Mononuclear cell (primary cell): ENCODE measurements around a stretch of chr7.

DNA sequence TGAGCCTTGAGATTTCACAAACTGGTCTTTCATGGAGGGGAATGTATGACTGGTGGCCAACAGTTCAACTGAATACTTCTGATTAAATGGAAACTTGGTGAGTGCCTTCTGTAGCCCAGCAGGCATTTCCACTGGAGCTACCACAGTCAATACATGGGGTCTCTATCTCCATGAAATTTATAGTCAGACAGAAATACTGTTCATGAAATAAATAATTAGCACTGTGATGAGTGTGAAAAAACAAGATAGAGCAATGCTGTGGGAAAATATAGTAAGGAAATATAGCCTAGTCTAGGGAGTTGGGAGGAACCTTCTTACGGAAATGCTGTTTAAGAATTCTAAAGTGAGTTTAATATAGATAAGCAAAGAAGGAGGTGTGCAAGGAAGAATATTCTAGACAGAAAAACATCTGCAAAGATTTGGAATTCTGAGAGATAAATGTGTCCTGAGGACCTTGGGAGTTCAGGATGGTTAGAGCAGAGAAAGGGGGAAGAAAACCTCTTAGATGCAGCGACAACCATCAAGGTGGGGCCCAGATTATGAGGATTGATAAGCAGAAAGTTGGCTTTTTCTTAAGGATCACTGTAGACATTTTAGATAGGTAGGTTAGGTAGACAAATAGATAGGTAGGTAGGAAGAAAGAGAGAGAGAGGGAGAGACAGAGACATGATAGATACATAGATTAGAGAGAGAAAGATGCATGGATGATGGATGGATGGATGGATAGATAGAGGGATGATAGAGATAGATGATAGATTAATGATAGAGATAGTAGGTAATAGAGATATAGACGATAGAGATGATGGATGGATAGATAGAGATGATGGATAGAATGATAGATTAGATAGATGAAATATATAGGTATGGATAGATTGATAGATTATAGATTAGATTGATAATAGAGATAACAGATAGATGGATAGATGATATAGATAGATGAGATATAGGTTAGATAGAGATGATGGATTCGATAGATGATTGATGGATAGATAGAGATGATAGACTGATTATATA, 447.6 kb downstream of the GALNT17 start:
- RRBS: no CpG with 5 or more reads among the region's 4 CpGs

DNA sequence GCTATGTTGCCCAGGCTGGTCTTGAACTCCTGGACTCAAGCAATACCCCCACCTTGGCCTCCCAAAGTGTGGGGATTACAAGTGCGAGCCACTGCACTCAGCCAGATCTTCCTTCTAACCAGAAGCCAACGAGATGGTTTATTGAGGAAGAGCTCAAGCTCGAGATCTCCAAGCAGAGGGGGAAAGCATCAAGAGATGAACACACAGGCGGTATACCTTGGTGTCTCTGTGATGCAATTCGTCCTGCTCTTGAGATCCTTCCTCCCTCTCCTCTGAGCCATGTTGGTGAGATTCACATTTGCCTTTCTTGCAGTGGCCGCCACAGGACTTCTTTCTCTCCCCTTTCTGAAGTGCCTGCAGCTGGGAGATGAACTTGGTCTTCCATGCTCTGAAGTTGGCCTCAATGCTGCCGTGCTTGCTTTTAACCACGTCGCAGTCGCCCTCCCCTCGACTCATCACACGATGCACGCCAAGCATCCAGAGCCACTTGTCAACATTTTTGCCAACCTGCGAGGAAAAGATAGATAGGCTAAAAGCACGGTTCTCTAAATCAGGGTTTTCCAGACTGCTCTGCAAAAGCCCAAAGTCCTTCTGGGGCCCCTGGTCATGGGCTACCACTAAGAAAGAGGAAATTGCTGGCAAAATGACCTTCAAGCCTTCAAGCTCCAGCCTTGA, 21.0 kb downstream of the TYW1B start:
- RRBS: no CpG with 5 or more reads among the region's 15 CpGs

DNA sequence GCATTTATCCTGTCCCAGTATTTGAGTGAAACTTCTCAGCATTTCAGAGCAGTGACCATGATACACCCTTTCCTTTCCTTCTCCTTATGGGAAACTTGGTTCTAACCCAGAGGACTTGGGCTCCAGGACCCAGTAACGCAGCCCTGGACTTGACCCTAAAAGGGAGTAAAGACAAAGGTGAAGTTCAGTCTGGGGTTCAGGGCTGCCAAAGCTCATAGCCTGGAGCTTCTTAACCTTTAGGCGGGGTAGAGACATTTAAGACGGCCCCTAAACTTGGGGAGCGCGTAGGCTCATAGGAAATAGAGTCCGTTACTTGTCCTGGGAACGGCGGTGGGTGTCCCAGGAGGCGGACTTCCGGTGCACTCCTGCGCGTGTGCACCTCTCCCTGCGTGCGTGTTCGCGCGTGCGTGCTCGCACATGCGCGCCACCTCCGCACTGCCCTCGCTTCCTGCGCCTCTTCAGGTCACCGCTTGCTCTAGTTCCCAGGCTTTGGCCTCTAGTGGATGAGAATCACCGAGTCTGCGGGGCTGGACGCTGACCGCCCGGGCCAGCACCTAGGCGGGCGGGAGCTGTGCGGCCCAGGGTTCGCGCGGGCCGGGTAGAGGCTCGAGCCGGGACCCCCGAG, 45.9 kb upstream of the POM121 start:
- RRBS: no CpG with 5 or more reads among the region's 40 CpGs

DNA sequence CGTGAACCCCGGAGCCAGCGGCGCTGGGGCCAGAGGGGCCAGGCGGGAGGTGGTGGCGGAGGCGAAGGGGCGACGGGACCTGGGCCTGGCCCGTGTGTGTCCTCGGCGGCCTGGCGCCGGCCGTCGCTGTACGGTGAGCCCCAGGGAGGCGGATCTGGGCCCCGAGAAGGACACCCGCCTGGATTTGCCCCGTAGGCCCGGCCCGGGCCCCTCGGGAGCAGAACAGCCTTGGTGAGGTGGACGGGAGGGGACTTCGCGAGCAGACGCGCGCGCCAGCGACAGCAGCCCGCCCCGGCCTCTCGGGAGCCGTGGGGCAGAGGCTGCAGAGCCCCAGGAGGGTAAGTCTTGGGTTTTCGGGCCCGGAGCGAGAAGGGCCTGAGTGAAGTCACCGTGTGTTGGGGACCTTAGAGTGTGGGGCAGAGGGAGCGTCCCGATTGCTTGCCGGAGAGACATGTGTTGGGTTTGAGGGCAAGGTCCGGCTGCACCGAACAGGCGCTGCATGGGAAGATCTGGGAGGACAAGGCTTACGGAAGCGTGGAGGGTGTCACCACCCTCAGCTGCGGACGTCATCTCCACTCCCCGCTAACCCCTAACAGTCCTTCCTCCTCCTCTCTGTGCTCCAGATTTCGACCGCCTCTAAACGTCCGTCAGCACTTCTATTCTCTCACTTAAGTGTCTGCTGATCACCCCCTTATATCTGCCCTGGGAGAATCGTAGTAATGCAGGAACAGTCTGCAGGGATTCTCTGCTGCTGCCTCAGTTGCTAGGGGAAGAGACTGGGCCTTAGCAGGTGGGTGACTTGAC, 45.1 kb upstream of the POM121 start:
- RRBS: no CpG with 5 or more reads among the region's 56 CpGs

DNA sequence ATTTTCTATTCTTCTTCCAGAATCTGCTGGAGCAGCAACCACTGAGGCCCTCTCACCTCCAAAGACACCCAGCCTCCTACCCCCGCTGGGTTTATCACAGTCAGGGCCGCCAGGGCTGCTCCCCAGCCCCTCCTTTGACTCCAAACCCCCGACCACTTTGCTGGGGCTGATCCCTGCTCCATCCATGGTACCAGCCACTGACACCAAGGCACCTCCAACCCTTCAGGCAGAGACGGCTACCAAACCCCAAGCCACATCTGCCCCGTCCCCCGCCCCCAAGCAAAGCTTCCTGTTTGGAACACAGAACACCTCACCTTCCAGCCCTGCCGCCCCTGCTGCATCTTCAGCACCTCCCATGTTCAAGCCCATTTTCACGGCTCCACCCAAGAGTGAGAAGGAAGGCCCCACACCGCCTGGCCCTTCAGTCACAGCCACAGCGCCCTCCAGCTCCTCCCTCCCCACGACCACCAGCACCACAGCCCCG, 17.0 kb downstream of the POM121 start:
- RRBS: no CpG with 5 or more reads among the region's 12 CpGs

DNA sequence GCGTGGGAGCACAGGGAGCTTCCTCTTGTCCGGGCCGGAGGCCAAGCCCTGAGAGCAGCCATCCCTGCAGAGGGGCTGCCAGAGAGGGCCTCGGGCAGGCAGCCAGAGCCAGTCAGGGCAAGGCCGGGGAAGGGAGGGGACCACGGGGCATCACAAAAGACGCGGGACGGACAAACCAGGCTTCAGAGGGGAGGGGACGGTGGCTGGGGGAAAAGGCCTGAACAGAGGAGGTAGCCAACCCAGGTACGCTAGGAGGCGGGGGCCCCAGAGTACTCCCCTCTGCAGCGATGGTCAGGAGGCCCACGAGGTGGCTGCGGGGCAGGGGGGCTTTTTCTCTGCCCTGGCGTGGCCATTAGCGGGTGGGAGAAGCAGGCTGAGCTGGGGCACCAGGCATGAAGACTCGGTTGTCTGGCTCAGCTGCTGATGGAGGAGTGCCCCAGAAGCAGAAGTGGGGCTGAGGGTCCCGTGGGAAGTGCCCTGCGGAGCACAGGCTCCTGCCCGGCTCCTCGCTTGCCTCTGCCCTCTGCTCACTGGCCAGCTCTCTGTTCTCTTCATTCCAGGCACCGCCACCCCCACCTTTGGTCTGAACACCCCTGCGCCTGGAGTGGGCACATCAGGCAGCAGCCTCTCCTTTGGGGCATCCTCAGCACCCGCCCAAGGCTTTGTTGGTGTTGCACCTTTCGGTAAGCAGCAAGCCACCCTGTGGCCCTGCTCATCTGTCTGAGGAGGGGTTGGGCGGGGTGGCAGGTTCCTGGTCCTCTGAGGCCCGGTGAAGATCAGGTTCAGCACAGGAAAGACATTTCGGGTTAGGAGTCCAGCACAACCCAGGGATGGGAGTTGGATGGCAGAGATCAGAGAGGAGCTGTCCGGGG, 20.4 kb downstream of the POM121 start:
- RRBS: no CpG with 5 or more reads among the region's 30 CpGs

- RRBS: 96% methylated on average over 5 of the region's 15 CpGs
Measured at GRCh38 chr7:73307291-73307914, 1.2 kb downstream of the NSUN5 start.

- RRBS: no CpG with 5 or more reads among the region's 9 CpGs
Measured at GRCh38 chr7:73441286-73442159, 7.9 kb downstream of the FZD9 start.

- RRBS: no CpG with 5 or more reads among the region's 6 CpGs
Measured at GRCh38 chr7:73555709-73556149, 1.8 kb downstream of the BCL7B start.

- RRBS: no CpG with 5 or more reads among the region's 5 CpGs
Measured at GRCh38 chr7:73566418-73567412, 9.2 kb upstream of the BCL7B start.

DNA sequence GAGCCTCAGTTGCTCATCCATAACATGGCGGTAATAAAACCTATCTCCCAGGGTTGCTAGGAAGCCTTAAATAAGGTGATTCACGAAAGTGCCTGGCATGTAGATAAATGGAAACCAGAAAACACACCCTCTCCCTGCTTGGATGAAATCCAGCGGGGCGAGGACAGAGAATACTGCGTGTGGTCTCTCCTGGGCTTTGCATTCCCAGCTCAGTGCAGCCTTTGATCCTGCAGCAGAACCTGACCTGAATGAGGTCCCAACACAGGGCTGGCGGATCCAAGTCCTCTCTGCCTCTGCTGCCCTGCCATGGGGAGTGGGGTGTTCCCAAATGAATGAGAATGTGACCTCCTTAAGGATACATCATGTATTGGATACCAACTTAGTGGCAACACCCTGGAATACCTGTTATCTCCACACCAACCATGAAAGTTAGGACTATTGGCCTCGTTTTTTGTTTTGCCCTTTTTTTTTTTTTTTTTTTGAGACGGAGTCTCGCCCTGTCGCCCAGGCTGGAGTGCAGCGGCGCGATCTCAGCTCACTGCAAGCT, 9.9 kb downstream of the MLXIPL start:
- RRBS: no CpG with 5 or more reads among the region's 13 CpGs

DNA sequence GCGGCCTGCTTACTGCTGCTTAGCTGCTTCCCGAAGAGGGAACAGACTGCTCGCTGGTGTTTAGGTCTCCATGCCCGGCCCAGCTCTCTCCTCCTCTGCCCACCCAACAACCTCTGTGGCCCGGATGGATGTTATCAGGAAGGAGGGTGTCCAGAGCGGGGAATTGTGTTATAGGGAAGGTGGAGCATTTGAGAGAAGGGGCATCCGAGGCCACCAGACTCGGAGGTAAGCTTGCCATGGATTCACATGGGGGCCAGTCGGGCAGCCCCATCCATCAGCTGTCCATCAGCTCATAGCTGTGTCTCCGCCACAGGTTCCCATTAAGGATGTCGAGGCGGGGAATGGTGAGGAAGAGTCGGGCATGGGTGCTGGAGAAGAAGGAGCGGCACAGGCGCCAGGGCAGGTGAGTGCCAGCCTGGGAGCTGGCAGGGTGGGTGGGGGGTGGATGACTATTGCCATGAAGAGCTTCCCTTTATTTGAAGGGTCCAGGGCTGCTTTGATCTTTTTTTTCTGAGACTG, 14.0 kb downstream of the BUD23 start:
- RRBS: 100% methylated on average over 1 of the region's 15 CpGs

DNA sequence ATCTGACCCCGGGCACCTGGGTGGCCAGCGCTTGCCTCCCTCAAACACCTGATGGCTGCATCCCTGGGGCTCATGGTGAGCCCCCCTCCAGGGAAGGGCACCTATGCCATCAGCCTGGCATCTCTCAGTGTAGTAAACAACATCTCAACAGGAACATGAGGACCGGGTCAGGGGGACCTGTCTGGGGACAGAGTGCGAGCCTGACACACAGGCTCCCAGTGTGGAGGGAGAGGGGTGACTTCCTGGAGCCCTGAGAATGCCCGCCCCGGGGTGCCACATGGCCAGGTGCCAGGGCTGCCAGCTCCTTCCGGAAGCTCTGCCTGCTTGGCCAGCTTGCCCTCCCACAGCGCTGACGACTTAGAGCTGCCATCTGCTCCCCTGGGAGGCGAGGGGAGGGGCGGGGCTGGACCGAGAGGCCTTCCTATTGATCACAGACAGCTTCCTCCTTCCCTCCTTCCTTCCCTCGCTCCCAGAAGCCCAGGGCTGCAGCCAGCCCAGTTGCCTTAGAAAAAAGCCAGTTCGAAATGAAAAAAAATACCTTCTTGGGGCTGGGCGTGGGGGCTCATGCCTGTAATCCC, 12.3 kb downstream of the STX1A start:
- RRBS: 32% methylated on average over 5 of the region's 15 CpGs

DNA sequence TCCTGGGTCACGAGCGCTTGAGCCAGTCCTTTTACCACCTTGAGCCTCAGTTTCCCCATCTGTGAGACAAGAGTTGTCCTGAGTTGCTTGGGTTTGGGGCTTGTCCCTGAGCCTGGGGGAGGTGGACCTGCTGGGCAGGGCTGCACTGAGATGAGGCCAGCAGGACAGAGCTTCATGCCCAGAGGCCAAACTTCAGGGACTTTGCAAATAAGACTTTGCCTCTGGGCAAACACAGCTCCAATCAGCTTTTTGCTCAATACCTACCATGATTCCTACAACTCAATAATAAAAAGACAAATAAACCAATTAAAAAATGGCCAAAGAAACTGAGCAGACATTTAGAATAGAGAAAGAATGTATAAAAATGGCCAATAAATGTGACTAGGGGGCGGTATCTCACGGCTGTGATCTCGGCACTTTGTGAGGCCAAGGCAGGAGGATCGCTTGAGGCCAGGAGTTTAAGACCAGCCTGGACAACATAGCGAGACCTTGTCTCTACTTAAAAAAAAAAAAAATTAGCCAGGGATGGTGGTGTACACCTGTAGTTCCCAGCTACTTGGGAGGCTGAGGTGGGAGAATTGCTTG, 4.3 kb upstream of the CLDN3 start:
- RRBS: no CpG with 5 or more reads among the region's 7 CpGs

GRCh38 chr7:73793413-73794060, 23.5 kb upstream of the CLDN3 start:
- RRBS: no CpG with 5 or more reads among the region's 7 CpGs

DNA sequence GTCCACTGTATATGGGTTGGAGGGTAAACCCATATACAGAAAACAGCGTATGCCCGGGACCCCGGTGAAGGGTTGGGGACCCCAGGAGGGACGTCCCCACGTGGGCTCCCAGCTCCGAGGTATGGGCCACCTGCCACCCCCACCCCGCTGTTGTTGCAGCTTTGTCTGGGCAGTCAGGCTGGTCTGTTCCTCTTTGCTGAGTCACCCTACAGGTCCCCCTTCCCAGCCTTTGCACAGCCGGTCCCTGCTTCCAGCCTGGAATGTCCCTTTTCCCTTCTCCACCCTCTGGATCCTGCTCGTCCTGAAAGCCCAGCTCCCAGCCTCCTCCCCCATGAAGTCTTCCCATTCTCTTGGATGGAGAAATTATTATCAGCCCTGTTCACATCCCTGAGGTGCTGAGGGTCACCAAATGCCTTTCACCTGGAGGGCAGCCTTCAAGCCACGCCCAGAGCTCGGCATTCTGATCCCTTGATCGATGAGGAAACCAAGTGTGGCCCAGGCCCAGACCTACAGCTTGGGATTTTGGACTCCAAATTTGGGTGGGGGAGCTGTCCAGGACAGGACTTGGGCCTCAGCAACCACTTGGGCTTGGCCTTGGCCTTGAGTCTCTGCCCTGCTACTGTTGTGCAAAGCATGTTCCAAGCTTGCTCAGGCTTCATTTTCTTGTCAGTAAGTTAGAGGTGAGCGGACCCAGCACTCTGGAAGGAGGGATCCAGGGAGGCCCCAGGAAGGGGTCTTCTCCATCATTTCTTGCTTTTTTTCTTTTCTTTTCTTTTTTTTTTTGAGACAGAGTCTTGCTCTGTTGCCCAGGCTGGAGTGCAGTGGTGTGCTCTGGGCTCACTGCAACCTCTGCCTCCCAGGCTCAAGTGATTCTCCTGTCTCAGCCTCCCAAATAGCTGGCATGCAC, 2.7 kb downstream of the CLDN4 start:
- RRBS: no CpG with 5 or more reads among the region's 13 CpGs

- RRBS: 16% methylated on average over 15 of the region's 22 CpGs
Measured at GRCh38 chr7:73886243-73886881, 25.4 kb downstream of the TMEM270 start.

DNA sequence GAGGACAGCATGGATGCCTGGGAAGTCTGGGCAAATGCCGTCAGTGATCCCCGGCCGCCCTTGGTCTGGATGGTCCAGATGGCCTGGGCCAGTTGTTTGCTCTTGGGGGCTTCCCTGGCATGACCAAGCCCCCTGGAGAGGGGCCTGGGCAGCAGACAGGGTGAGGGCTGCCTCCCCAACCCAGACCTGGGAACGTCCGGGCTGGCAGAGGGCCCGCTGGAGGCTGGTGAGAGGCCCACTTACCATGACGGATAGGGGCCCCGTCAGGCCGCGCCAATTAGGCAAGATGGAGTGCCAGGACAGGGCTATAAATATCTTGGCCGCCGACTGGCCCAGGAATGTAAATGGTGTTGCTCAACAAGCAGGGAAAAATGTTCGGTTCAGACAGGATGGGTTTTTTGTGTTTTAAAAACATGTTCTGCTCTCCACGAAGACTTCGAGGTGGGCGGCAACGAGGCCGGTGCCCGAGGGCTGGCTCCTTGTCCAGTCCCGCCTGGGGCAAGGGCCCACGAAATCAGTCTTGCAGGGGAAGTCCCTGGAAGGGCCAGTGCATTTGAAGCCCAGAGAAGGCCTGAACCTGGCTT, 35.9 kb upstream of the ELN start:
- RRBS: no CpG with 5 or more reads among the region's 21 CpGs

- RRBS: 47% methylated on average over 9 of the region's 17 CpGs
Measured at GRCh38 chr7:74022897-74023590, 4.9 kb upstream of the ELN start.

- RRBS: no CpG with 5 or more reads among the region's 14 CpGs
Measured at GRCh38 chr7:74026540-74027206, 1.3 kb upstream of the ELN start.